Skin of body (tissue), 2 donors: ENCODE results near the genes PSD2, PFDN1, HBEGF, HARS2 and PCDHA4.

DNA sequence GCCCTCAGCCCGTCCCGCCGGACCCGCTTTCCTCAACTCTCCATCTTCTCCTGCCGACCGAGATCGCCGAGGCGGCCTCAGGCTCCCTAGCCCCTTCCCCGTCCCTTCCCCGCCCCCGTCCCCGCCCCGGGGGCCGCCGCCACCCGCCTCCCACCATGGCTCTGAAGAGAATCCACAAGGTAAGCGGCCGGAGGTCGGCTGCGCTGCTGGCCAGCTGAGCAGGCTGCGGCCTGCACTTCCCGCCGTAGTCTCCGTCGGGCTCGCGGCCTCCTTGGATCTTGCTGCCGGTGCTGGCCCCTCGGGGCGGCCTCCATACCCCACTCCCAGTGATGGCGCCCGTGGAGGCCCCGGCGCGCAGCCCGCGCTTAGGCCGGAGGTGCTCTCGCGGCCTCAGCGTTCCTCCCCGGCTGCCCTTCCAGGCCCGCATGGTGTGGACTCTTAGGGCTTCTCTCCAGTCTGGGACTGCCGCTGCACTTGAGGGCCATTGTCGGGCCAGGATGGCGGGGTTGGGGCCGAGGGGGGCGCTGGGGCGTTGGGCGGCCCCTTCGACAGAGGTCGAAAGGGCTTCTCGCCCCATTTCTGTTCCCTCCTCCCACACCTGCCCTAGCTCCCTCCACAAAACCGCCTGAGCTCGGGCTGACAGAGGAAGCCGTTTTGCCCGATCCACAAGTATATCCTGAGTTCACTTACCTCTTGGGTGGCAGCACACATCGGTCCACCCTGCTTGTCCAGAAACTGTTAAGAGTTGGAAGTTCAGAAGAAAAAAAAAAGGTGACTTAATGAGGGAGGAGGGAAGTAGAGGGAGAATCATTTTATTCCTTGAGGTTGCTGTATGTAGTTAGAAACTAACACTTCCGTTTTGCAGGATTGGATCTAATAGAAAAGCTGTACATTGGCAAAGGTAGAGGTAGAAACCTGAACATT lies 760 bp downstream of the UBE2D2 start:
- RAMPAGE, long total RNA = no peak

GRCh38 chr5:139570273-139570743 lies 9.2 kb downstream of the UBE2D2 start:
- RAMPAGE, long total RNA = no peak

- RAMPAGE, long total RNA = no peak
Observed at GRCh38 chr5:139573441-139573932, 12.3 kb downstream of the UBE2D2 start.

- RAMPAGE, long total RNA = no peak
Observed at GRCh38 chr5:139602201-139602763, 41.1 kb downstream of the UBE2D2 start.

- RAMPAGE, long total RNA = no peak
Observed at GRCh38 chr5:139670434-139671014, 22.4 kb downstream of the CXXC5 start.

DNA sequence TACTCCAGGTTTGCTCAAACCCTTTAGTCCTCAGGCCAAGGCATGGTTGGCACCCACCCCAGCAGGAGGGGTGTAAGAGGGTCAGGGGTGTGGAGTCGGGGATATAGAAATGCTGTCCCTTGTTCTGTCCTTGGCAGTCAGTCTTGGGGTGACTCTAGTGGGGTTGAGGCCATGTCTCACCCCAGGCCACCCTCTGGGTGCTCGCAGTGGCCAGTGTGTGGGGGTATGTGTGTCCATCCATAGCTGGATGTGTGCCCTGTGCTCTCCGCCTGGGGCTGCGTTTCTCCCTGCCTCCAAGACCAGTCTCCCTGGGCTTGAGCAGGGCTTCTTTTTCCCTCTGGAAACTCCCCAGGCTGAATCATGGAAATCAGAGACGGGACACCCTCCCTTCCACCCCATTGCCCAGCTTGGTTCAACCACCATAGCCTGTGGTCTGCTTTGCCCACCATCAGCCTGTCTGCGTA lies 25.8 kb downstream of the CXXC5 start:
- RAMPAGE, long total RNA = no peak

GRCh38 chr5:139691352-139691866 lies 43.3 kb downstream of the CXXC5 start:
- RAMPAGE, long total RNA = no peak

DNA sequence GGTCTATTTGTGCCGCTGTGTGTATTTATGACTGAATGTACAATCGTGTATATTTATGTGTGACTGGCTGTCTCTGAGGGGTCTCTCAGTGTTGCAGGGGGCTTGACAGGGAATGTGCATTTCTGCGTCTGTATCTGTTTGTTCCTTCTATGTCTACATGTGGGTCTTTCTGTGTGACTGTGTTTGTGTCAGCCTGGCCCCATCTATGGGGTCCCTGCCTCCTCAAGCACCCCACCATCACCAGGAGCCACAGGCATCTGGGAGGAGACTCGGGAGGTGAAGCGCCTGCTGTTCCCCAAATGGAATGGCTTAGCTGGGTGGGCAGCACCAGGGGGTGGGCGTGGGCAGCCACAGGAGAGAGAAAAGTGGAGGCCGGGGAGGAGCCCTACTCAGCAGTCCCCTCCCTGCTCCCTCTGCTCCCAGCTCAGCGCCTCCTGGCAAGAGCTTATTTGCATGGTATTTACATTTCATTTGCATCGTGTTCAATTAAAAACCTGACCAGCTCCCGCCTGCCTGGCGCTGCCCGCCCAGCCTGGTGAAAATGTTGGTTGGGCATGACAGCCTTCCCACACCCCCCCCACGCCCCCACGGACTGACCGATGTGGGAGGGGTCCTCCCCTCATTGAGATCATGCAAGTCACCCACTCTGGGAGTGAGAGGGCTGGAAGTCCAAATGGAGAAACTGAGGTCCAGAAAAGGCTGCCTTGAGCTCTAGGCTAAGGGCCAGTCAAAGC lies 50.4 kb downstream of the CXXC5 start:
- RAMPAGE, long total RNA = no peak

DNA sequence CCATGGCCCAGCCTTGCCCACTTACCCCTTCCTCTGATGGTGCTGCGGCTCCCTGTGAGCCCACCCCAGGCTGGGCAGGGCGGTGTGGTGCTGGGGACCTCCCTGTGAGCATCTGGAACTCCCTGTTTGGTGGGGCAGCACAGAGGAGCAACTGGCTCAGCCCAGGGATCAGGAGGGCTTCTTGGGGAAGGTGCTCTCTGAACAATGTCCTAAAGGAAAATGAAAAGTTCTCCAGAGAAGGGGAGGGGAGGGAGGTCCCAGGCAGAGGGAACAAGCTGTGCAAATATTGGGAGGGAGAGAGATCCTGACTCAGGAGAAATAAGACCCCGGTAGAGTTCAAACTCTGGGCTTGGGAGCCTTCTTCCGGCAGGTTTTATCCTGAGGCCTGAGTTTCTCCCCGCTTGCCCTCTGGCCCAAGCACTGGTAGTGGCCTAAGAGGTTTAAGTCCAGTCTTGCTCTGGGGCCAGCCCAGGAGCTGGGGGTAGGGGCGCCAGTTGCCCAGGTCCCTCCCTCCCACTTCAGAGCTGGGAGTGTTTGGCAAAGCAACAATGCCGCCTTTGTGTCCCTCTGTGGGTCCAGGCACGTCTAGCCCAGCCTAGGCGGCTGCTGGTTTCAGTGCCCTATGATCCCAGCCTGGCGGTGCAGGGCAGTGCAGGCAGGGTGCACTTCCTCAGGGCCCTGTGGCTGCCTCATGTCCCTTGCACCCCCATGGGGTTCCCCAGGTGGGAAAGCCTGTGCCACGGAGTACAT lies 62.0 kb upstream of the PSD2 start:
- RAMPAGE, long total RNA = no peak

- RAMPAGE, long total RNA = no peak
Observed at GRCh38 chr5:139764130-139764731, 31.4 kb upstream of the PSD2 start.

- RAMPAGE, long total RNA = no peak
Observed at GRCh38 chr5:139795208-139796397, at the start of gene PSD2. Gene PSD2, plus strand, starts transcription at chr5:139795808.

DNA sequence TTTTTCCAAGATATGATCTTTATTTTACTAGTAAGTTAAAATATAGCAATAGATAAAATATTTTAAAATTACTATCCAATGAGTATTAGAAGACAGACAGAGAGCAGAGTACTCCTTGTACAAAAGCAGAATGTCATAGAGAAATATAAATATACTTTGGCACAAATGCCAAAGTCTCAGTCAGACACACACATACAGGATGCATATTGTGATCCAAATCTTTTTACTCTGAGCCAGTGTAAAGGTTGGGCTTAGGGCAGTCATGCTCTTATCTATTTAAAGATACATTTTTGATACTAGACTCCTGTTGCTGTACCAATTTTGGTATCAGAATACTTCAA lies 10.7 kb downstream of the PFDN1 start:
- RAMPAGE, long total RNA = no peak

DNA sequence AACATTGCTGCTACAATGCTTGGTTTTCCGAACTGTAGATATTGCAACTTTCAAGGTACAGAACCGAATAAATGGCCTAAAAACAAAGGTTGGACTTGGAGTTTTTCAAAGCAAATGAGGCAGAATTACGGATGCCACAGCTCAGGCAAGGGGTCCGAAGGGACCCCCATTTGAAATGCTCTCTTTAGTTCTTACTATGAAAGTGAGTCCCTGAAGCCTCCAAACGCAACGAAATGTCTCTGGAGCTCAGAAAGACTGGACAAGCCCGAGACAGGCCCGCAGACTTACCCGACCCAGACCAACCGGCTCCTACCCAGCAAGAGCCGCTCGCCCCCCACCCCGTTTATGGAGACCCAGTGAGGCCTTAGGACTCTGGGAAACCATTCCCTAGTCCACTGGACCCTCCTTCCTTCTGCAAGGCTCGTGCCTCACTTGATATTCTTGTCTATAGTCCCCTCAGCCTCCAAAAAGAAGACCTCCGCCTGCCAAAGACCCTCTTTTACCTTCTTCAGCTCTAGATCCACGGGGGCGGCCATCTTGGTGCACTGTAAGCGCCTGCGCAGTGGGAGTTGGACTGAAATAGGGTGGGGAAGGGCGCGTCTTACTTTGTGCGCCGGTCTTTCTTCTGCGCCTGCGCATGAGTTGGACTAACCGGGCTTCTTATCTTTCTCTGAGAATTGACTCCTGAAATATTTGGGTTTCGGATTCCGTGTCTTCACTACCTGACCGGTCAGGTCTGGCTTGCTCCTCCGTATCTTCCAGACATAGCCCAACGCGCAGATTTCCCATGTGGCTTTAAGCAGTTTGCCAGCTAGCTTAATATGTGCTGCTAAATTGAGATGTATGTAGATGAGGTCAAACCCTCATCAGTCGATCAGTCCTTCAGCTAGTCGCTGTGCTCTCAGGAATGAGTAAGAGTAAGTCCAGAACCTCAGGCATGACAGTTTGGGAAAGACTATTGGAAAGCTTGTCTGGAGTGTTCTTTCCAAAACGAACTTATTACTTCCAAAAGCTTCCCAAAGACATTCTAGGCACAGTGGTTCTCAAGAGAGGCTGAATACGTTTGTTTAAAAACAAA lies at the start of gene PFDN1:
PFDN1 (minus strand) TSS at position 564 of the 1,078 bp plus-strand sequence.
- RAMPAGE, long total RNA = no peak

- RAMPAGE, long total RNA = no peak
Observed at GRCh38 chr5:140345711-140347200, at the start of gene HBEGF. Gene HBEGF, minus strand, starts transcription at chr5:140346603.

- RAMPAGE, long total RNA = no peak
Observed at GRCh38 chr5:140347969-140348706, 1.7 kb upstream of the HBEGF start.

GRCh38 chr5:140555673-140556383 lies 1.4 kb downstream of the SRA1 start:
- RAMPAGE, long total RNA = no peak

DNA sequence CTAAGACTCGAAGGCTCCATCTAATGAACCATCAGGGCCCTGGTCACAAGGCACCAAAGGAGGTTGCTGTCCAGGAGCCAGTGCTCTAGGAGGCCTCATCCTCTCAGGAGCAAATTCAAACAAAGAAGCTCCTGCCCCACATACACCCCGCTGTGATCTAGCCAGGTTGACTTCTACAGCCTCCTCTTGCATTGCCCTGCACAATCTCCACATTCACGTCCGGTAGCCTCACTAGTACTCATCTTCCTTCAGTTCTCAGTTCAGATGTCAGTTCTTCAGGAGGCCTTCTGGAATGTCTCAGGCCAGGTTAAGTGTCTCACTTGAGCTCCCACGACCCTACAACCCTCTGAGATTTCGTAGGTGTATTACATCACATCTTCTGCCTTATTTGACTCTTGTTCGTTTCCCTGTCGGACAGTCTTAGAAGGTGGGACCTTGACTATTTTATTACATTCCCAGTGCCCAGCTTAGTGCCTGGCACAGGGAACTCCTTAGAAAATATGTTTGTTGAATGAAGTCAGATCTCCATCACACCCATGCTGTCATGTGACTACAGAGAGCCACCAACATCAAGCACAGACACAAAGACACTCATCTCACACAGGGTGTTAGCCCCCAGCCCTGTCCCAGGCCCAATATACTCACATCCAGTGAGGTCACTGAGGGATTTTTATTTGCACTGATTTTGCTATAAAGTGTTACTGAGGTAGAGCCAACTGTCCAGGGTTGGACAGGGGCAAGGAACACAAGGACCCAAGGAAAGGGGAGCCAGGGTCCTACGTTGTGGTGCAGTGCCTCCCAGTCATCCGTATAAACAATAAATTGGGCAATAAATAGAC lies 563 bp upstream of the SRA1 start:
- RAMPAGE, long total RNA = no peak

- RAMPAGE, long total RNA = no peak
Observed at GRCh38 chr5:140561309-140562655, 2.6 kb downstream of the APBB3 start.

DNA sequence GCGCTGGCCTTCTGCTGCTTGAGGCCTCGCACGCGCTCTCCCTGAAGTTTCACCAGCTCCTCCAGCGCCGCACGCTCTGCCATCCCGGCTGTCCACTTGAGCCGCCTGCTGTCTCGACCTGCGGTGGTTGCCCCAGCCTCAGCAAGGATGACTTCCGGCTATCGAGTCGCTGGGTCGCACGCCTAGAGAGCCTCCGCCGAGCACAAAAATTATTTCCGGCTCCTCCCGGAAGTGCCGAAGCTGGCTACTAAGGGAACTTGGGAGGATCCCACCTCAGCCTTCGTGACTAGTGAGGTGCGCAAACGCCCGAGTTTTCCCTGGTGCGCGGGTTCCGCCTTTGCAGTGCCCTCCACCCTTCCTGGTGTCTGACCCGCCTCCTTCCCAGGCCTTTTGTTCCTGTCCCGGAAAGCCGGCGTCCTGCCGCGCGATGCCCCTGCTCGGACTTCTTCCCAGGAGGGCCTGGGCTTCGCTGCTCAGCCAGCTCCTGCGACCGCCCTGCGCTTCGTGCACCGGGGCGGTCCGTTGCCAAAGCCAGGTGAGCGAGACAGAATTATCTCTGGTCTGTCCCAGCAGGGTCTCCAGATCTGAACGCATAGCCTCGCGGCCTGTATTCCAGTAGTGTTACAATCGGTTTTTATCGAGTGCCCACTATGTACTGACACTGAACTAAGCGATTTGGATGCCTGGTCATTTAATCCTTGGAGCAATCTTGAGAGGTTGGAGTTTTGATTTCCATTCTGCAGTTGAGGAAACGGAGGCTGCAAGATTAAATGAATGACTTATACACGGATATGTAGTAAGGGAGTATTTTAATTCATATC lies at the start of gene HARS2:
HARS2 (plus strand) TSS at position 234 of the 821 bp plus-strand sequence.
- RAMPAGE, long total RNA = start-site peak on the plus strand centred at position 261 of the sequence, 67 bp wide, 72 and 21 reads in 2 replicates

GRCh38 chr5:140806809-140807169 lies at the start of gene PCDHA4:
Gene PCDHA4, plus strand, starts transcription at chr5:140807068.
- RAMPAGE, long total RNA = no peak